ENCODE measurements around a stretch of chr5.

GRCh38 chr5:43287607-43288845 lies 25.2 kb downstream of the HMGCS1 start:
- RRBS: no CpG with 5 or more reads among the region's 4 CpGs

DNA sequence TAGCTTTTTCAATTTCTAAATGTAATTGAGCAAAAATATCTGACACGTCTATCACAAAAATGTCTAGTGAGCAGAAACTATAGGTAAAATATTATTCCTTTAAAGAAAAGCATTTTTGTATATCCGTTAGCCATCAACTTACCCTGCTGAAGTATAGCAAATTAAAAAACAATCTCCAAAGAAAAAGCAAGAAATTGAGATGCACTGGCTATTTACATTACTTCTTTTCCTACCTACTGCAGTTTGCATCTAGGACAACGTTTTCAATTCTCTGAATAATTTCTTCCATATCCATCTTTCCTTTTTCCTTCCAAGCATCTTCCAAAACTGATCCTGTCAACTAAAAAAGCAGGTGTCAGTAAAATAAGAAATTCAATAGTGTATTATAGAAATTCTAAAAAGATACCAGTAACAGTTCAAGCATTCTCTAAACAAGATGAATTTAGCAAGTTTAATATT lies 20.4 kb upstream of the C5orf34 start:
- RRBS: no CpG with 5 or more reads among the region's 3 CpGs

- RRBS: no CpG with 5 or more reads among the region's 1 CpG
Observed at GRCh38 chr5:43618710-43619205, 15.8 kb downstream of the NNT start.

DNA sequence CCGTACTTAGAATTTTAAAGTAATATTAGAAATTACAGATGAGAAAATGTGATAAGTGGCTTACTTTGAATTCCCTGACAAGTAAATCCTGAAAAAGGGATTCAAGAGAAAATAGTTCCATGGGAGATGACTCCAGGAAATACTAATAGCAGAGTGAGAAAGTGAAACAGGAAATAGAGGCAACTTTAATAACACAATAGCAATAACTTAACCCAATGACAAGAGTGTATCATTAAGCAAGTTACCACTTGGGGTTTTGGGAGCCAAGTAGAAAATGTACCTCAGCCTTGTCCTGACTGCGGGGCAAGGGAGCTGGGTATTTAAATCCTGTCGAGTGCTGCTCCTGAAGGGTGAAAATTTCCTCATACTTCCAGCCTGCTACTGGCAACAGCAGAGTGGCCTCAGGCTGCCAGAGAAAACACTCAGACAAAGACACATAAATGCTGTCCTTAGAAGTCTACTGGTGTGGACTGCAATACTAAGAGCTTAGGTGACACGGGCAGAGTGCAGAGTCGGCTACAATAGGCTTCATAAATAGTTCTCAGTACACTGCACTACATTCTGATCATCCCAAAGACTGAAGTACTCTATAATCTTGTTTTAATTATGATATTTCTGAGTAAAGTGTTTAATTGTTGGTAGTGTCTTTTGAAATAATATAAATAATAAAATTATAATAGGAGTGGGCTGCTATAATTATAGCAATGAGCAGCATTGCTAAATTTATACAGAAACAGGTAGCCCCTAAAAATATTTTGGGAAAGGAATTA lies 112.5 kb upstream of the EMB start:
- RRBS: no CpG with 5 or more reads among the region's 5 CpGs

DNA sequence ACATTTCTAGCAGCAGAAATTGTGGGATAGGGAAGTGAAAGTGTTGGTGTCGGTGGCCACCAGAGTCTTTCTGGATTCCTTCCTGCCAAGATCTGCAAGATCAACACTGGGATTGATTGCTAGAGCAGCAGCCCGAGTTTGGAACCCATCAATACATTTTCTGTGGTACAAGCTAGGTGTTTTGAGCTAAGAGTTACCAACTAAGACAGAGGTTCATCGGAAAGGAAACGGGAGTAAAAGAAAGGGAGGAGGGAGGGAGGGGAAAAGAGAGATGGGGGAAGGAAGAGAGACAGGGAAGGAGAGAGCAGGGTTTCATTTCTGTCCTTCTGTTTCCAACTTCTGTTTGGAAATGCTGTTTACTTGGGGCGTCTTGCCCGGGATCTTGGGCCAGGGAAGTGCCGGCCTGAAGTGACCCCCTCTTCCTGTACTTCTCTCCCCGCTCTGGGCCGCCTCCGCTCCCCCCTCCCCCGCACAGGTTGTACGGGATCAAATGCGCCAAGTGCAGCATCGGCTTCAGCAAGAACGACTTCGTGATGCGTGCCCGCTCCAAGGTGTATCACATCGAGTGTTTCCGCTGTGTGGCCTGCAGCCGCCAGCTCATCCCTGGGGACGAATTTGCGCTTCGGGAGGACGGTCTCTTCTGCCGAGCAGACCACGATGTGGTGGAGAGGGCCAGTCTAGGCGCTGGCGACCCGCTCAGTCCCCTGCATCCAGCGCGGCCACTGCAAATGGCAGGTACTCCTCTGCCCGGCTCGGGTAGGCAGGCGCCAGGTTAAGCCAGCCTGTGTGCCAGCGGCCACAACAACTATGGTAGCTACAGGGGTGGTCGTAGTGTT lies 4.0 kb downstream of the ISL1 start:
- RRBS: no CpG with 5 or more reads among the region's 37 CpGs

DNA sequence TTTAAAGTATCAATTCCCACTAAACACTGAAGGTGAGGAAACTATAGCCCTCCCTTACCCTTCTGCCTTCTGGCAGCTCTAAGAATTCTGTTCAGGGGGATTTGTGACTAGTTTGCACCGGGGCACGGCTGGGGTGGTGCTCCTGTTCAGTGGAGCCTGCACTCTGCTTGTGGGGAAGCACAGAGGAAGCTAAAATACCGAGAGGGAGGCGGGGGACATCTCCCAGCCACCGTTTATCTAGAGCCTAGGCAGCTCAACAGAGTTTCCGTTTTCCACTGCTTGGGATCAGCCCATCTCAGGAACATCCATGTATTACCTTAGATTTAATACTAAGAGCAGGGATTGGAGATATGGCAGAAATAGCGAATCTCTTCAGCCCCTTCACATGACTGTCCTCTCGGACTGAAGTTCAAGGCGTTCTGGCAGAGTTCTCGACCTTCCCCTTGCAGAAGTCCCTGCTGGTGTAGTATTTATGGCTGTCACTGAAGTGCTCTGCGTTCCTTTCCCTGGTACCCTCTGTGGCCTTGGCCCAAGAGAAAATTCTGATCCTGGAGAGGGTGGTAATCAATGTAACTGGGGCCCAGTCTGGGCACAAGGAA lies 5.5 kb downstream of the ISL1 start:
- RRBS: no CpG with 5 or more reads among the region's 11 CpGs

- RRBS: no CpG with 5 or more reads among the region's 6 CpGs
Observed at GRCh38 chr5:51465178-51465642, 82.0 kb downstream of the ISL1 start.

DNA sequence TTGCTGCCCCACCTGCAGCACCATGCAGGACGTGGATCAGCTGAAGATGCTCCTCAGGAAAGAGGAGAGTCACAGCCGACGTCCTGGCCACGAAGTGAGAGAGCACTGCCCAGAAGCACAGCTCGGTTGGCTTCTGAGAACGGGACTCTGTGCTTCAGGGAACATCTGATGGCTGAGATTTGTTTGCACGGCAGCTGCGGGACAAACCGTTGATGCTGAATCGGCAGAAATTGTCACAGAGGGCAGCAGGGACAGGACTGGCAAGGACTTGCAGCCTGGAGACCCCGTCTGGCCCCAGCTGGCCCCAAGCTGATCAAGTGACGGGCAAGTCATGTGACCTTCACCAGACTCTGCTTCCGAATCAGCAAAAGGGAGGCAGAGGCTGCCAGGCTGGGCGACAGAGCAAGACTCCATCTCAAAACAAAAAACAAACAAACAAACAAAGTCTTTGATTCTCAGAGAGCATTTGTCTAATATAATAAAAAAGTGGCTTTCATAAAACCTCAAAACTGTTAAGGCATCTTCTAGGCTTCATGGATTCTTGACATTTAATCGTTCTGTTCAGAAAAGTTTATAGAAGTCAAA lies 118.9 kb upstream of the ITGA1 start:
- RRBS: no CpG with 5 or more reads among the region's 15 CpGs

GRCh38 chr5:52773973-52774568 lies 13.6 kb upstream of the ITGA1 start:
- RRBS: no CpG with 5 or more reads among the region's 6 CpGs

GRCh38 chr5:52789187-52789836 lies 1.6 kb downstream of the ITGA1 start:
- RRBS: no CpG with 5 or more reads among the region's 2 CpGs

- RRBS: no CpG with 5 or more reads among the region's 3 CpGs
Observed at GRCh38 chr5:52849536-52849972, 61.8 kb downstream of the ITGA1 start.

- RRBS: no CpG with 5 or more reads among the region's 4 CpGs
Observed at GRCh38 chr5:52918673-52919109, 70.5 kb upstream of the ITGA2 start.

- RRBS: 40% methylated on average over 1 of the region's 5 CpGs
Observed at GRCh38 chr5:52987569-52988273, 1.4 kb upstream of the ITGA2 start.

DNA sequence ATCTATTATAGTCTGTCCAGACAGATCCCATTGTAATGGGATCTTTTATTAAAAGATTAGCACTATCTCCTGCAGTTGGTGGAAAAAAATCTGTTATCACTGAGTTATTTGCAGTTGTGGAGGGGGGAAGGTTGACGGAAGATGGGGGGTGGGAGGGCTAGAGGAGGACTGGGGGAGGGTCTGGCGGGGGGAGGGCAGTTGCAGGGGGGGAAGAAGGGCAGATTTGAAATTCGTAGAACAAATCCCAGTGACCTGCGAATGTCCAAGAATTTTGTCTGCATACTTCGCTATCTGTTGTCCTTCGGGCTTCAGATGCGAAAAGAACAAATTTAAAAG lies 1.4 kb upstream of the FST start:
- RRBS: no CpG with 5 or more reads among the region's 7 CpGs

GRCh38 chr5:53481811-53482242 lies 1.4 kb downstream of the FST start:
- RRBS: 3% methylated on average over 21 of the region's 28 CpGs

DNA sequence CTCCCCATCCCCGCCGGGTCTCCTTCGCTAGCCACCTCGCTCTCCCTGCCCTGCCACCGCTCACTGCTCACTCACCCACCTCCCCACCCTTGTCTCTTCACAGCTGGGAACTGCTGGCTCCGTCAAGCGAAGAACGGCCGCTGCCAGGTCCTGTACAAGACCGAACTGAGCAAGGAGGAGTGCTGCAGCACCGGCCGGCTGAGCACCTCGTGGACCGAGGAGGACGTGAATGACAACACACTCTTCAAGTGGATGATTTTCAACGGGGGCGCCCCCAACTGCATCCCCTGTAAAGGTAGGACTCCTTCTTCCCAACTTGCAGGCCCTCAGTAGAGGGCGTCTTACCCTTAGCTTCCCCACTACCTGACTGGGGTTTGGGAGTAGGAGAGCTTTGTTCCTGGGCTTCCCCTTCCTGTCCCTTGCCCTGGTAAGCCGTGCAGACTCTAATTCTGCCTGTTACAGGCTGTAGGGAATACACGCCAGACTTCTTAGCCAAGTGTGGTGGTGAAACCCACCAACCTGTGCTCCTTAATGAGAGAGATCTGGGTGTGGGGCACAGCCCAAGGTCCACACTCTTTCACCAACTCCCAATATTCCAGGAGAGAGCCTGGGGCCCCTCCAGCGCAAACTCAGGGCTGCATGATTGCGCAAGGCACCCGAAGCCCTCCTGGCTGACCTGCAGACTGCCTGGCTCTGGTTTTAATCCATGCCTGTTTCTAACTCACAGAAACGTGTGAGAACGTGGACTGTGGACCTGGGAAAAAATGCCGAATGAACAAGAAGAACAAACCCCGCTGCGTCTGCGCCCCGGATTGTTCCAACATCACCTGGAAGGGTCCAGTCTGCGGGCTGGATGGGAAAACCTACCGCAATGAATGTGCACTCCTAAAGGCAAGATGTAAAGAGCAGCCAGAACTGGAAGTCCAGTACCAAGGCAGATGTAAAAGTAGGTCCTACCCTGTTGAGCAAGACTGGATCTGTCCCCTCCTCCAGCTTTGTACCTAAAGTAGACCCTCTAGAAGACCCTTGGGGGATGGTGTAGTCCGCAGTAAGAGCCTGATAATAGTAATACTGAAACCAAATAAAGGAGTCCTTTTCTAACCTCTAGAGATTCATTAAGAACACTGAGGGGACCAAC lies 2.7 kb downstream of the FST start:
- RRBS: no CpG with 5 or more reads among the region's 33 CpGs

DNA sequence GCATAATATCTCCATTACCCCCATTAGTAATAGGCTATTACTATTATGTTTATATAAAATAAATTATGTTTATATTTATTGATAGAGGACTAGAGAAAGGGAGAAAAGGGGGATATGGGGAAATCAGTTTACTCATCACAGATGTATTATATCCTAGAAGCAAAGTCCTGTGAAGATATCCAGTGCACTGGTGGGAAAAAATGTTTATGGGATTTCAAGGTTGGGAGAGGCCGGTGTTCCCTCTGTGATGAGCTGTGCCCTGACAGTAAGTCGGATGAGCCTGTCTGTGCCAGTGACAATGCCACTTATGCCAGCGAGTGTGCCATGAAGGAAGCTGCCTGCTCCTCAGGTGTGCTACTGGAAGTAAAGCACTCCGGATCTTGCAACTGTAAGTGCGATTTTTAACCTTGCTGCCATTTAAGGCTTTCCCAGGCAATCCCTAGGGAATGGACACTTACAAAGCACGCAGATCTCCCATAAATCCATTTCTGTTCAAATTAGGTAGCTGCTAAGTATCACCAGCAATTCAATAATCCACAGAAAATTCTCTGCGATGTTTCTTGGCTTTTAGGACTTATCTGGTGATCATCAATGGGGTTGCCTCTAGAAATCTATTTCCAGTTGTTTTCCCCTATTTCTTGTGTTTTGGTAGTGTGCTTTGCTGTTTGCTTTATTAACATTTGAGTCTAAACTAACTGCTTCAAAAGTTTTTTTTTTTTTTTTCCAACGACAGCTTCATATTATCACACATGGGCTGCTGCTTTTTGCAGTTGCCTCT lies 4.6 kb downstream of the FST start:
- RRBS: no CpG with 5 or more reads among the region's 8 CpGs

DNA sequence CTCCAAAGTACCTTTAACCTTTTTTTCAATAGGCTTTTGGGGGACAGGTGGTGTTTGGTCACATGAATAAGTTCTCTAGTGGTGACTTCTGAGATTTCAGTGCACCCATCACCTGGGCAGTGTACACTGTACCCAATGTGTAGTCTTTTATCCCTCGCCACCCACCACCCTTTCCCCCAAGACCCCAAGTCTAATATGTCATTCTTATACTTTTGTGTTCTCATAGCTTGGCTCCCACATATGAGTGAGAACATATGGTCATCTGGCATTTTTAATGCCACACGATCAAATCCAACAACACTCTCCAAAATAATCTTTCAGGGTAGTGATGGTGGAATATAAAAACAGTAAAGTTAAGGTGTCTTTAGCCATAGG lies 351.1 kb downstream of the NDUFS4 start:
- RRBS: no CpG with 5 or more reads among the region's 2 CpGs

DNA sequence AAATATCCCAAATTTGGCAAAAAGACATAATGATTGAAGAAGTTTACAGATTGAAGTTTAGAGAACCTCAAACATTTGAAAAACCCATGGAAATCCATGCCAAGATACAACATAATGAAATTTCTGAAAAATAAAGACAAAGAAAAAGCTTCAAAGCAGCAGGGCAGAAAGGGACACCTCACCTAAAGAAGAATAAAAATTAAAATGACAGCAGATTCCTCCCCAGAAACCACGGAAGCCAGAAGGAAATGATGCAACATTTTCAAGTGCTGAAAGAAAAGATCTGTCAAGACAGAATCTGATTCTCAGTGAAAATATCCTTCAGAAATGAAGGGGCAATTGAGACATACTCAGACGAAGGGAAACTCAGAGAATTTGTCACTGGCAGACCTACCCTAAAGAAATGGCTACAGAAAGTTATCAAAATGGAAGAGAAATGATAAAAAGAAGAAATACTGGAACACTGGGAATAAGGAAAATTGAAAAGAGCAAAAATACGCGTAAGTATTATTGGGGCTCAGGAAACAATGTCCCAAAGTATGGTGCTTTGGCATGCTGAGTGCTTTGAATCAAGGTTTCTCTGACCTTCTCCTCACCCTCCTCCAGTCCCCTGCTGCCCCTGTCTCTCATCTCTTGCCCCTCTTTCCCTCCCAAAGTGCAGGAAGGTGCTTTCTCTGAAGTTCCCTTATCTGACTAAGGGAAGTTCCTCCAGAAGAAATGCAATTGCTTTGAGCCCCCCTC lies 288.5 kb downstream of the ARL15 start:
- RRBS: no CpG with 5 or more reads among the region's 4 CpGs

DNA sequence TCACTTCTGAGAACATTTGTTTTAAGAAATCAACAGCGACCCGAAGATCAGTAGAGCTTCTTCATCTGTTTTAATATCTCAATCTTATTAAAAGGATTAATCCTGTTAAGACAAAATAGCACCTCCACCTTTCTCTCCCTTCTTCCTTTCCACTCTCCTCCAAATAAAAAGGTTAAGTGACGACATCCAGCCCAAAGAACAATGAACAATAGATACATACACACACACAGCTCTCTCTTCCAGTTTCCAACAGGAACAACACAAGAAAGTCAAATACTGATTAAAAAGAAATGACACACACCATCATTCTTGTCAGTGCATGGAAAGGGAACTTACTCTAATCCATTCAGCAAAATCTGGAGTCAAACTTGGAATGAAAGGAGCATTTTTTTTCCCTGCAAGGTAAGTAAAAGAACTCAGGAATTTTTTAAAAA lies 2.8 kb downstream of the ARL15 start:
- RRBS: no CpG with 5 or more reads among the region's 3 CpGs